Placental epithelial cell (primary cell): ENCODE measurements around the gene KCTD7.

- CAGE, long polyA plus RNA, result no peak
Measured at GRCh38 chr7:56063027-56063632, 956 bp upstream of the SUMF2 start.

- CAGE, long polyA plus RNA, result no peak
Measured at GRCh38 chr7:56079951-56080407, 12.8 kb downstream of the PHKG1 start.

DNA sequence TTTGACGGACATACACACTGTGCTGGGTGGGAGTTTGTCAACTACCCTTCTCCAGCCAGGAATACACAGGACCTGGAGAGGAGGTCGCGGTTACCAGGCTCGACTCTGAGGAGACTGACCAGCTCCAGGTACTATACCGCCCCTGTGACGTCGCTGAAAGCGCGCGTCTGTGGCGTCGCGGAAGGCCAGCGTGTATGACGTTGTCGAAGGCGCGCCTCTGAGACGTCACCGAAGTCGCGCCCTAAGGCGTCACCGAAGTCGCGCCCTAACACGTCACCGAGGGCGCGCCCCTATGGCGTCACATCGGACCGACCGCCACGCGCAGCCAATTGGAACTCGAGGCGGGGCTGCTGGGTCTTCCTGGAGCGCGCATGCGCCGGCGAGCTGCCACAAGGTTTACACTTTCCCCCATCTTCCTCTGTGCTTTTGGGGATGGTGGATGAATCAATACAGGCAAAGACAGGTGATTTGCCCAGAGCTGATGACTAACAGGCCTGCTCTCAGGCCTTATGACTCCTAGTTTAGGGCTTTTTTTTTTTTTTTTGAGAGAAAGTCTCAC lies 249.9 kb downstream of the ZNF479 start:
- CAGE, long polyA plus RNA, result no peak

DNA sequence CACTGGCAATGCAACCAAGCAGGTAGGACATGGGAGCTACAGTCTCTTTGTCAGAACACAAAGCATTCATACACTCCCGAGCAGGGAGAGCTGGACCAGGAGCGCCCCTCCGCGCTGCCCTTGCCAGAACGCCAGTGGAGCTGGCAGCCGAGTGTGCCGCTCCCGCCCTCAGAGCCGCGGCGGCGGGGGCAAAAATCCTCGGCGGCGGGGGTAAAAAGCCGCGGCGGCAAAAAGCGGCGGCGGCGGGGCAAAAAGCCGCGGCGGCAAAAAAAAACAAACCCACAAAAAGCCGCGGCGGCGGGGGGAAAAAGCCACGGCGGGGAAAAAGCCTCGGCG lies 418.0 kb downstream of the ZNF716 start:
- CAGE, long polyA plus RNA, result no peak

- CAGE, long polyA plus RNA, result no peak
Measured at GRCh38 chr7:64494839-64495339, 68.0 kb downstream of the ZNF680 start.

DNA sequence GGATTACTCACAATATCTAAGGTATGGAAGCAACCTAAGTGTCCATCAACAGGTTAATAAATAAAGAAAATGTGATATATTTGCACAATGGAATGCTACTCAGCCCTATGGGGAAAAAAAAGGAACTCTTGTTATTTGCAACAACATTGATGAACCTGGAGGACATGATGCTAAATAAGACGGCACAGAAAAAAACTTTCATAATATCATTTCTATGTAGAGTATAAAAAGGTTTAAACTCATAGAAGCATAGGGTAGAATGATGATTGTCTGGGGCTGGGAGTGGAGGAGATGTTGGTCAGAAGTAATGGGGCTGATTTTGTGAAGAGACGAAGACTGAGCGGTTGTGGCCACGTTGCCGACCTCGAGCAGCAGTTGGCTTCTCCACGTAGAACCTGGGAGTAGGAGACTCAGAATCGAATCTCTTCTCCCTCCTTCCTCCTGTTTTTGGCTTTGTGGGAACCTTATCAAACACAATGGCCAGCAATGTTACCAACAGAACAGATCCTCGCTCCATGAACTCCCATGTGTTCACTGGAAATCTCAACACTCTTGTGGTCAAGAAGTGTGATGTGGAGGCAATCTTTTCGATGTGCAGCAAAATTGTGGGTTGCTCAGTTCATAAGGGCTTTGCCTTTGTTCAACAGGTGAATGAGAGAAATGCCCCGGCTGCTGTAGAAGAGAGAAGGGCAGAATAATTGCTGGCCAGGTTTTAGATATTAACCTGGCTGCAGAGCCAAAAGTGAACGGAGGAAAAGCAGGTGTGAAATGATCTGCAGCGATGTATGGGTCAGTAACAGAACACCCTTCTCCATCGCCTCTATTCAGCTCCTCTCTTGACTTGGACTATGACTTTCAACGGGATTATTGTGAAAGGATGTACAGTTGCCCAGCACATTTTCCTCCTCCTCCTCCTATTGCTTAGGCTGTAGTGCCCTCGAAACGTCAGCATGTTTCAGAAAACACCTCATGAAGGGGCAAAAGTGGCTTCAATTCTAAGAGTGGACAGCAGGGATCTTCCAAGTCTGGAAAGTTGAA lies 62.2 kb downstream of the ZNF680 start:
- CAGE, long polyA plus RNA, result no peak

DNA sequence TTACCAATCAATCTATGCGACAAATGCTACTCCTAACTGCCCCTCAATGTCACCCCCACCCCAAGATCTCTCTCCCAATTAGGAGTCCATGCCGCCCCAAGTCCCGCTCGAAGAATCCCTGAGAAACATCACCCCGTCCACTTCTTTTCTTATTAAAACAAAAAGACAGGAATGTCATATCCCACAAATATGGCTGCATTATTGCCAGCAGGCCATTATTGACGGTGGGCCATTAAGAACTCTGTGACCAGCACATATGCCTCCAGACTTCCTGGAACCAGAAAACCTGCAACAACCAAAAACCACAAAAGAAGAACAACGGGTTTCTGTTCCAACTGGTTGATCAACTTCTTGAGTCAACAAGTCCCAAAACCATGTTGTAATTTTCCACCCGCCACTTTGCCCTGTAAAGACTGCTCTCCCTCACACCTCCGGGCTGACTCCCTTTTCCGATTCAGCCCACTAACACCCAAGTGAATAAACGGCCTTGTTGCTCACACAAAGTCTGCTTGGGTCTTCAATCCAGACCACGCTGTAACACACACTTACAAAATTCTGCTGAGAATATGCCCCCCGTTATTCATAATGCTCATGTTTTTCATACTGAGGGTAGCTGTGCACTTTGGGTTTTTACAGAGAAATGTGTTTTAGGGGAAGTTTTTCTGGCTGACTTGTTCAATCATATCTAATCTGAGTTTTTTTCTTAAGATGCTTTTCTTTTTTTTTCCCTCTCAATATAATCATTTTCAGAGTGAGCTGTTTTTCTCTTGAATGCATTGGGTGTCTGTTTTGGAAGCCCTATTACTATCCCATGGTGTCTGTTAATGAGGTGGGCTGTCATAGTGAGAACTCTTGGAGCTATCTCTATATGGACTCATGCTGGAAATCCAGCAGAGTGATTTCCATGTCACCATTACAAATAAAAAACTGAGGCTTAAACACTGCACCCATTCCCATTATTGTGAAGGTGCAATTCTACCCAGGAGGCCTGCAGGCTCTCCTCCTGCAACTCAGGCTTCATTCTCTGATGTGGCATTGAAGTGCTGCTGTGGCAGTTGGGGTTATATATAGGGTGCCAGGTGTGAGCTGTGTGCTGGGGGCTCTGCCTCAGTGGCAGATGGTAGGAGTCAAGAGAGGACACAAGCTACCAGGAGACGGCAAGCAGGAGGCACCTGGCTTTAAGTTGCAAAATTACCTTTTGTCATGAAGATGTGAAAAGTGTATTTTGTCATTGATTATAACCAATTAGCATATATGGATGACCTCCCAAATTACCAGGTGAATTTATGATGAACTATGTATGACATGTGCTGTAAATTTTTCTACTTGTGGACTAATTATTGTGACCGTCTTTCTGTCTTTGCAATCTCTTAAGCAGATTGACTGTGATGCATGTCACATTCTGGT lies 21.0 kb downstream of the ZNF107 start:
- CAGE, long polyA plus RNA, result no peak

GRCh38 chr7:64869806-64870298 lies 33.2 kb upstream of the ZNF273 start:
- CAGE, long polyA plus RNA, result no peak

GRCh38 chr7:65770188-65771261 lies 102.3 kb upstream of the VKORC1L1 start:
- CAGE, long polyA plus RNA, result no peak

DNA sequence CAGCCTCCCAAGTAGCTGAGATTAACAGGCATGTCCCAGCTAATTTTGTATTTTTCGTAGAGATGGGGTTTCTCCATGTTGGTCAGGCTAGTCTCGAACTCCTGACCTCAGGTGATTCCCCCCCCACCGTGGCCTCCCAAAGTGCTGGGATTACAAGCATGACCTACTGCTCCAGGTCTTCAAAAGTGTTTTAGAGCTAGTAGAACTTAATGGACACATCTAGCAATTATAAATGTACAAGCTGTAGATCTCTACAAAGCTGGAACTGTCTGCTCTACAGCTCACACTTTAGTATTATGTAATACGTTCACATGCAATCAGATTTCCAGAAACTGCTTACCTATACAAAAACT lies 39.4 kb upstream of the ASL start:
- CAGE, long polyA plus RNA, result no peak

- CAGE, long polyA plus RNA, result no peak
Measured at GRCh38 chr7:66076232-66076766, 680 bp downstream of the ASL start.

DNA sequence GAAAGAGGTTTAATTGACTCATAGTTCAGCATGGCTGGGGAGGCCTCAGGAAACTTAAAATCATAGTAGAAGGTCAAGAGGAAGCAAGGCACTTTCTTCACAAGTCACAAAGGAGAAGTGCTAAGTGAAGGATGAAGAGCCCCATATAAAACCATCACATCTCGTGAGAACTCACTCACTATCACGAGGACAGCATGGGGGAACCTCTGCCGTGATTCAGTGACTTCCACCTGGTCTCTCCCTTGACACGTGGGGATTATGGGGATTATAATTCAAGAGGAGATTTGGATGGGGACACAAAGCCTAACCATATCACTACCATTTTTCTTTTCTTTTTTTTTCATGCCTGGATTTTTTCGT lies 119.9 kb downstream of the TPST1 start:
- CAGE, long polyA plus RNA, result no peak

GRCh38 chr7:66628587-66629425 lies at the start of gene KCTD7:
Gene KCTD7, plus strand, starts transcription at chr7:66628881.
- CAGE, long polyA plus RNA, result no peak

- CAGE, long polyA plus RNA, result no peak
Measured at GRCh38 chr7:66732106-66732460, 8.4 kb upstream of the RABGEF1 start.

DNA sequence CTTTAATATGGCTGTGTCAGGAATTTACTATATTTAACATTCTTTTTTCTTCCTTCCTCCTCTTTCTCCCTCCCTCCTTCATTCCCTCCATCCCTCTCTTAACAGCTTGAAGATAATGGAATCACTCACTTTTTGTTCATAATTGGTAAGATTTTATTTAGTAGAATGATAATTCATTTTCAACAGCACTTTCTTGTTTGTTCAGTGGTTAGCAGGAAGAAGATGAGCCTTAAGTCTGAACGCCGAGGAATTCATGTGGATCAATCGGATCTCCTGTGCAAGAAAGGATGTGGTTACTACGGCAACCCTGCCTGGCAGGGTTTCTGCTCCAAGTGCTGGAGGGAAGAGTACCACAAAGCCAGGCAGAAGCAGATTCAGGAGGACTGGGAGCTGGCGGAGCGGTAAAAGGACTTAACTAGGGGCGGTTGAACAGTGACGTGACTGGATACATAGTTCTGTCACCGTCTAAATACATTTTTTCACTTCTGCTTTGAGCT lies 31.2 kb downstream of the RABGEF1 start:
- CAGE, long polyA plus RNA, result no peak

GRCh38 chr7:66859663-66860249 lies 61.3 kb upstream of the TMEM248 start:
- CAGE, long polyA plus RNA, result no peak

DNA sequence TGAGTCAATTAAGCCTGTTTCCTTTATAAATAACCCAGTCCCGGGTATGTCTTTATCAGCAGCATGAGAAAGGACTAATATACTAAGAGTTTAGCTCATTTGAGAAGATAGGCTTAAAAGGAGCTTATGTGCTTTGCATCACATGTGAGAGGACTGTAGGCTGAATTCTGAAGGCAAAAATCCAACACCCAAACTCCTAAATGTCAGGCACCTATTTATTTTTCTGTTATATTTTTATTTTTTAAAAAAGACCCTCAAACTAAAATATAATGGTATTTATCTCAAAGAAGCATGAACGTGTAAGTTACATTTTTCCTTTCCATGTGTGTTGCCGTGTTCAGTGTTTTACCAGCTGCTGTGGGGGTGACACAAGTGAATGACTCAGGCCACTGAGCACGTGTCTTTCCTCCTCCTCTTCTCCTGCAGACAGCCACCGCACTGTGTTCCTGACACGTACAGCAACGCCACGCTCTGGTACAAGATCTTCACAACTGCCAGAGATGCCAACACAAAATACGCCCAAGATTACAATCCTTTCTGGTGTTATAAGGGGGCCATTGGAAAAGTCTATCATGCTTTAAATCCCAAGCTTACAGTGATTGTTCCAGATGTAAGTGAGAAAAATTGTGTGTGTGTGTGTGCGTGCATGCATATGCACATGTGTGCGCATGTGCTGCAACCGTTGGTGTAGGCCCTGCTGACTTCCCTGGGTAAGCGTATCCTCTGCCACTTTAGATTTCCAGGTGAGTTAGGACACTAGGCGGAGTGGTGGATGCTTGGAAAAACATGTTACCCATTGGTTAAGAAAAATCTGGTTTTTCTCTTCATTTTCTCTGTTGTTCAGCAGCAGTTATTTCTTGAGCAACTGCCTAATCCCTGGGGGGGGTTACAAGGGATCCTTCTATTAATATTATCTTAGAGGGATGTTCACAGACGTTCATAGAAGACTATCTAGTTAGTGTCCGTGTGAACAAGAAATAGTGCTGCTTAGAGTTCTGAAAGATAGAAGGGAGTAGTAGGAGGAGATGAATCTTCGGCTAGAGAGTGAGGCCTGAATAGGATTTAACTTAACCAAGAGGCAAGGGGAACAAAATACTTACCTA lies 29.9 kb downstream of the TMEM248 start:
- CAGE, long polyA plus RNA, result no peak

GRCh38 chr7:66993830-66994029 lies 1.7 kb downstream of the SBDS start:
- CAGE, long polyA plus RNA, result no peak

DNA sequence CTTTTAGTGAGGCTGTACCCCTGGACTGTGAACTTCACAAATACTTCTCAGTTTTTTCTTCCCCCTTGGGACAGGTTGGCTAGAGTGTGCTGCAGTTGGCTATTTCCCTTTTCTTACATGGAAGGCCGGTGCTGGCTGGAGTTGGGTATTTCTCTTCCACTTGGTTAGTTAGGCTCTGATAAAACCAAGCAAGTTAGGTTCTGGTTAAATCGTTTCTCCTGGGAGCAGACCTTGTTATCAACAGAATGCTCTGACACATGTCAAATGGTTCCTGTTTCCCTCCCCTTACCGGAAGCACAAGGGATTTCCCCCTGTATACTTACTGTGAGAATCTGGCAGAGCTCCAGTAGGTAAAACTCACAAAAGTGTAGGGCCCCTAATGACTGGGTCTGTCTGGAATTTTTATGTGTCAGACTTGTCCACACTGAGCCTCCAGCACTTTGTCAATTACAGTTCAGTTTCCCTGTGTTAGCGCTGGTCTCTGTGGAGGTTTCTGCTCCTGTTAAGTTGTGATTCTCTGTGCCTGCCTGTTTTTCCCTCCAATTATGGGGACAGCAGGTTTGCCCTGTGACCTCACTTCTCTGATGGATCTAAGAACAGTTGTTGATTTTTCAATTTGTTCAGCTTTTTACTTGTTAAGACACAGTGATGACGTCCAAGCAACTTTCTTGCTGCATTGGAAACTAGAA lies 132.5 kb downstream of the TYW1 start:
- CAGE, long polyA plus RNA, result no peak

GRCh38 chr7:67518479-67519161 lies 241.9 kb downstream of the SPDYE21 start:
- CAGE, long polyA plus RNA, result no peak